GM23248 (cell line): ENCODE data around the gene SPAG5.

DNA sequence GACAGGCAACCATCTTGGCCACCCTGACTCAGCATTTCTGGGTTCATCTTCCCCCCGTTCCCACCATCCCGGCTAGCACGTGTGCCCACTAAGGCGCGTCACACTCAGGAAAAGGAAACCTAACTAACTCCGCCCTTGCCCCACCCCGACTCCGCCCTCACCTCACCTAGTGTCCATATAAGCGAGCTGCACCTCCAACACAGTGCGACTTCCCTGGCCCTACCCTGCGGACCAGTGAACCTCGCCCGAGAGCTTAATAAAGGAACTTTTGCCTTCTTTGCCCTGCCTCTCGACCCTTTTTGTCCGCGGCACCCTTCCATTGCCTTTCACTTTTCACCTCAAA lies 52.8 kb upstream of the TMEM97 start:
- RAMPAGE, long total RNA: no peak

GRCh38 chr17:28346446-28346887 lies 10.9 kb downstream of the POLDIP2 start:
- RAMPAGE, long total RNA: no peak

- RAMPAGE, long total RNA: no peak
Observed at GRCh38 chr17:28351373-28352216, 5.7 kb downstream of the POLDIP2 start.

- RAMPAGE, long total RNA: no peak
Observed at GRCh38 chr17:28527893-28528373, 21.8 kb downstream of the FOXN1 start.

DNA sequence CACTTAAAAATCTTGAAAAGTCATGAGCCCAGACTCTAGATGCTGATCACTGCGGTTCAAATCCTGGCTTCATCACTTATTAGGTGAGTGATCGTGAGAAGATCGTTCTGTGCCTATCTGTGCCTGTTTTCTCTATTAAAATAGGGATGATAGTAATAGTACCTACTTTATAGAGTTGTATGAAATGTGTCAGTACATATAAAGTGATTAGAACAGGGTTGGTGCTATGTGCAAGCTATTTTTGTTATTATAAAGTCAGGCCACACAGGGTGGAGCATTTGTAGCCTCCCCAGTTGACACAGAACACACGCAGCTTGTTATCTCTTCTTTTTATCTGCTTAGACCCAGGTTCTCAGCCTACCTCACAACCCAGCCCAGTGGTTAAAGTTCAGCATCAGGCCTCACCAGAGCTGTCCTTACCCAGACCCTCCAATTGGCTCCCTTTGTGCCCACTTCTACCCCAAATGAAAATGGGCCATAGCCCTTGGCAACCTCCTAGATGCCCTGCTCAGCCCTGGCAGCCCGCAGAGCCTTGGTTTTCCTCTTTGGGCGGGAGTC lies 857 bp upstream of the PIGS start:
- RAMPAGE, long total RNA: no peak

DNA sequence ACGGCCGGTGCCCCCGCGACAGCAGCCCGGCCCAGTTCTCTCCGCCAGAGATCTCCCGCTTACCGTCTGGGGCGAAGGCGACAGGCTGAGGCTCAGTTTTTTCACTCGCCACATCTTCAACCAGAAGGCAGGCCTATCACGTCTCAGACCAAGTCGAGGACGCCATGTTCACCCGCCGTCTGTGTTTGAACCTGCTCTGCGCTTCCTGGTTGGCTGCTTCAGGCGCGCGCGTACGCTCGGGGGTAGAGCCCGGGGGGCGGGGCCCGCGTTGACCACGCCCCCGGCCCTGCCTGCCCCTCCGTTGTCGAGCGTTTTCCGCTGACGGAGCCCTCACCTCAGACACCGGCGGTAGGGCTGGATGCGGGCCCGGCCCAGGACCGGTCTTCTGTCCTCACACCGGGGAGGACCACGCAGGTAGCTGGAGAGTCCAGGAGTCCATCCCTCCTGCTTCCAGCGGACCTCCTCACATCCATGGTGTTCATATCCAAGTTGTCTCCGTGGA lies at the start of gene SPAG5:
TSS of gene SPAG5 (minus strand) at position 193 of the 502 bp plus-strand sequence.
- RAMPAGE, long total RNA: start-site peak on the minus strand centred at position 167 of the sequence, 98 bp wide, 36 and 63 reads in 2 replicates

- RAMPAGE, long total RNA: no peak
Observed at GRCh38 chr17:28615756-28616949, 2.2 kb upstream of the RSKR start.

- RAMPAGE, long total RNA: no peak
Observed at GRCh38 chr17:28643608-28644246, 1.2 kb downstream of the BLTP2 start.

- RAMPAGE, long total RNA: no peak
Observed at GRCh38 chr17:28646655-28647211, 1.8 kb upstream of the BLTP2 start.

GRCh38 chr17:28695126-28695514 lies 16.6 kb downstream of the PROCA1 start:
- RAMPAGE, long total RNA: no peak

- RAMPAGE, long total RNA: no peak
Observed at GRCh38 chr17:28716737-28717401, 799 bp downstream of the RAB34 start.

DNA sequence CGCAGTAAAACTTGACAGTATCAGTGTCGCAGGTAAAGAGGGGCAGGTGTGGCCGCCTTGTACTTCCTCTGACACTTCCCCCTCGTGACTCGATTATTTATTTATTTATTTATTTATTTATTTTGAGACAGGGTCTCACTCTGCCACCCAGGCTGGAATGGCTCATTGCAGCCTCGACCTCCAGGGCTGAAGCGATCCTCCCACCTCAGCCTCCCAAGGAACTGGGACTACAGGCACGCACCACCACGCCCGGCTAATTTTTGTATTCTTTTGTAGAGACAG lies 911 bp upstream of the RPL23A start:
- RAMPAGE, long total RNA: no peak

- RAMPAGE, long total RNA: no peak
Observed at GRCh38 chr17:28748136-28748701, 4.4 kb downstream of the TRAF4 start.

GRCh38 chr17:28861192-28862393 lies 6.8 kb downstream of the ERAL1 start:
- RAMPAGE, long total RNA: no peak

GRCh38 chr17:28945045-28945680 lies 6.2 kb downstream of the PHF12 start:
- RAMPAGE, long total RNA: no peak

GRCh38 chr17:28948620-28949642 lies 2.4 kb downstream of the PHF12 start:
- RAMPAGE, long total RNA: no peak

DNA sequence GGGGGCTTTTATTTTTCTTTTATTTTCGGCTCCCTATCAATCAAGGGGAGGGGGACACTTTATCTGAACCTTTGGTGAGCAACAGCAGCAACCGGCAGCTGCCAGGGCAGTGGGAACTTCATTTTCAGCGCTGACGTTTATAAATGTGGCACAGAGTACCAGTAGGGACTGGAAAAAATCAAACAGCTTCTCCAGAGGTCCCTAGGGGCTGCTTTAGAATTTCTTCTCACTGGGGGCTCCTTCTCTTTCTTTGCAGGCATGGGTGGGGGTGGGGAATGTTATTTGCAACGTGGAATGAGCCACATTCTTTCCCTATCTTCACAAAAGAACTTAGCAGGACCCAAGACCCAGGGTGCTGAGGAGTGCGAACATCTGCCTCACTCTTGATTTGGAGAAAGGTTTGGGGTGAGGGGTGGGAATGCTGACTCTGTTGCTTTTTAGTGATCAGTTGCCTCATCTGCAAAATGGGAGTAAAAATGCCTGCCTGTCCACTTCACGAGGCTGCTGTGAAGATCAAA lies 10.9 kb upstream of the PIPOX start:
- RAMPAGE, long total RNA: no peak

GRCh38 chr17:29089737-29090232 lies 46.8 kb downstream of the PIPOX start:
- RAMPAGE, long total RNA: no peak

DNA sequence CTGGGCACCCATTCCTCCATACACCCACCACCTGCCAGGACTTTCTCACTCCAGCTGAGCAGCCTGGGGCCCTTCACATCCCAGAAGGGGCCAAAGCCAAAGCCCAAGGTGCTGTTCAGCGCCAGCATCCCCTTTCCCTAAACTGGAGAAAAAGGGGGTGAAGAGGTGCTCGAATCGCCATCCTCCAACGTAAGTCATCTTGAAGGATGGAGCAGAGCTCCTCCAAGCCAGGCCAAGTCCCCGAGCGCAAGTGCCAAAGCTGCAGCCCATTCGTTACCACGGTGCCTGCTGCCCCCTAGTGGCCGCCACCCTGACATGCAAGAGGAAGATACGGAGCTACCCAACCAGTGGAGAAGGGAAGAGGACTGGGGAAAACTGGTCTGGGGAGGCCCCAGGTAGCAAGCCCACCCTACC lies 63.2 kb downstream of the MYO18A start:
- RAMPAGE, long total RNA: no peak

- RAMPAGE, long total RNA: no peak
Observed at GRCh38 chr17:29140265-29140631, 40.0 kb downstream of the MYO18A start.